Fibroblast of the aortic adventitia (primary cell): ENCODE data around the genes OR10G6, NRGN, HEPACAM and SLC37A2.

DNA sequence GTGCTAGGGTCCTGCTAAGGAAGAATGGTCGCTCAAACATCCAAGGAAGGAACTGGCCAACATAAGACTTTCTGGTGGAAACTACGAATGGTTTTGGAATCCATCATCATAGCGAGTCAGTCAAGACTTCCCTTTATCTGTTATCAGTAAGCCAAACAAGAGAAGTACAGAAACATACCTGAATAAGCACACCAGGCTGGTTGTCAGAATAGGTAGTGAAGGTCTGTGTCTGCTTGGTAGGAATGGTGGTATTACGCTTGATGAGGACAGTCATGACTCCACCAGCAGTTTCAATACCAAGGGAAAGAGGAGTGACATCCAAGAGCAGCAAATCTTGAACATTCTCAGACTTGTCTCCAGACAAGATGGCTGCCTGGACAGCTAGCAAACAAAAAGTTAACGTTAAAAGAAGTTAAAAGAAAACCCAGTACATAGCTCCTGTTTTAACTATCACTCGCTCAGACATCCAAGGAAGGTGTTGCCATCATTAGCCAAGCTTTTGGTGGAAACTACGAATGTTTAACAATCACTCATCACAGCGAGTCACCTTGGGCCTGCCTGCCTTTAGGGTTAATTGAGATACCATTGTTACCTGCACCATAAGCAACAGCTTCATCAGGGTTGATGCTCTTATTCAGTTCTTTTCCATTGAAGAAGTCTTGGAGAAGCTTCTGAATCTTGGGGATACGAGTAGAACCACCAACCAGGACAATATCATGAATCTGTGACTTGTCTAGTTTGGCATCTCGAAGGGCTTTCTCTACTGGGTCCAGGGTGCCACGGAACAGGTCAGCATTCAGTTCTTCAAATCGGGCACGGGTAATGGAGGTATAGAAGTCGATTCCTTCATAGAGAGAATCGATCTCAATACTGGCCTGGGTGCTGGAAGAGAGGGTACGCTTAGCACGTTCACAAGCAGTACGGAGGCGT, 2.8 kb downstream of the HSPA8 start:
- CAGE, long polyA plus RNA, result no peak

DNA sequence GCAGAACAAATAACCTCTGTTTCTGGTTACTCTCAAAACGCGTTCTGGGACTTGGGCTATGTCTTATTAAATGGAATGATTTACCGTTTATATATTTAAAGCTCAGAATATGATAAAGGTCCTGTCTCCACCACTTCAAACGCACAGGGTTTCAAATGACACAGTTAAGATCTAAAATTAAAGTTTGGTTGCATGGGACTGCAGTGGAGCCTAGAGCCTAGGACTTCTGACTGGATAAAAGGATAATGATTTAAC, 2.4 kb upstream of the HSPA8 start:
- CAGE, long polyA plus RNA, result no peak

- CAGE, long polyA plus RNA, result no peak
Observed at GRCh38 chr11:123195638-123196658, 900 bp upstream of the CLMP start.

- CAGE, long polyA plus RNA, result no peak
Observed at GRCh38 chr11:123206747-123207461, 11.9 kb upstream of the CLMP start.

GRCh38 chr11:123233225-123233813, 38.3 kb upstream of the CLMP start:
- CAGE, long polyA plus RNA, result no peak

DNA sequence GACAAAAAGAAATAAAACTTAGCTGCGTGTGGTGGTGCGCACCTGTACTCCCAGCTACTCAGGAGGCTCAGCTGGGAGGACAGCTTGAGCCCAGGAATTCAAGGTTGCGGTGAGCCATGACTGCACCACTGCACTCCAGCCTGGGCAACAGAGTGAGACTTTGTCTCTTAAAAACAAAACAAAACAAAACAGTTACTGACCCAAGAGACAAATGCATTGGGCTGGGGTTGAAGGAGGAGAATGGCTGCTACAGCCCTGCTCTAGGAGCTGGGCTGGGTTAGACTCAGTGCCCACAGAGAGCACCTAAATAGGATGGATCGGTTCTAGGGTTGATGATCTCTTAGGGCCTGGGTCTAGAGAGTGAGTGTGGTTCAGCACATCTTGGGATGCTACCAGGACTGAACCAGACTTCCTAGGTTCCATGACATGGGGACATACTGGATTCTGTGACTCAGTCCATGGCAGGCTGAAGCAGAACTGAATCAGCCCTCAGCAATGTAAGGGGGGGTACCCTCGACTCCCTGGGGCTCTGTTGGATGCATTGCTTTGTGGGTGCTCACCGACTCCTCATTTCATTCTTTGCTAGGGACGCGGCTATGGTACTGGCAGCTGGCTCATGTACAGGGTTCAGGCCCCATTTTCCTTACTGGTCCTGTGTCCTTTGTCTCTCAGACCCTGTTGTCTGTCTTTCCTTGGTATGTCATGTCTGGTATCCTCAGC, 883 bp upstream of the GRAMD1B start:
- CAGE, long polyA plus RNA, result no peak

DNA sequence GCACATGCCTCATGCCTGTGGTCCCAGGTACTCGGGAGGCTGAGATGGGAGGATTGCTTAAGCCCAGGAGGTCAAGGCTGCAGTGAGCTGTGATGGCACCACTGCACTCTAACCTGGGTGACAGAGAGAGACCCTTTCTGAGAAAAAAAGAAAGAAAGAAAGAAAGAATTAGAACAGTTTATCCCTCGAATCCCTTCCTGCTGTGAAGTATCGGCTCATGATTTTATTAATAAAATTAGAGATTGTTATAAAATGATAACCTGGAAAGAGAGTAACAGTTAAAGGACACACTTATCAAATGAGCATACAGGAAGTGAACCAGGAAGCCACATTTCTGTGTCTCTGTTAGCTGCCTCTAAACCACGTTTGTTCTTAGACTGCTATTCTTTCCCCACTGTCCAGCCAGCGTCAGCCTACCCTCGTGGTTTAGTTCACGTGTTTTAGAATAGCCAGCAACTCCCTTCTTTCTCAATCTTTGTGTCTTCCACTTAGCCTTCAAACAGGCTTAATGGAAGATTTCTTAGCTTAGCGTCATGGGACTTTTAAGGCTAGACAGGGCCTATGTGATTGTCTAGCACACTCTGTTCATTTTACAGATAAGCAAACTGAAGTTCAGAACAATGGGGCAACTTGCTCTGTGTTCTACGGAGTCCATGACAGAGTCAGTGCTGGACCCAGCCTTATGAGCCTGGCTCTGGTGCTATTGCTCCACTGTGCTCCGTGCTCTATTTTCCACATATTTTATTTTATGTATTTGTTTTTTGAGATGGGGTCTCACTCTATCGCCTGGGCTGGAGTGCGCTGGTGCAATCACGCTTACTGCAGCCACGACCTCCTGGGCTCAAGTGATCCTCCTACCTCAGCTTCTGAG, 27.1 kb downstream of the GRAMD1B start:
- CAGE, long polyA plus RNA, result no peak

- CAGE, long polyA plus RNA, result no peak
Observed at GRCh38 chr11:123544456-123545190, 109.8 kb downstream of the SCN3B start.

DNA sequence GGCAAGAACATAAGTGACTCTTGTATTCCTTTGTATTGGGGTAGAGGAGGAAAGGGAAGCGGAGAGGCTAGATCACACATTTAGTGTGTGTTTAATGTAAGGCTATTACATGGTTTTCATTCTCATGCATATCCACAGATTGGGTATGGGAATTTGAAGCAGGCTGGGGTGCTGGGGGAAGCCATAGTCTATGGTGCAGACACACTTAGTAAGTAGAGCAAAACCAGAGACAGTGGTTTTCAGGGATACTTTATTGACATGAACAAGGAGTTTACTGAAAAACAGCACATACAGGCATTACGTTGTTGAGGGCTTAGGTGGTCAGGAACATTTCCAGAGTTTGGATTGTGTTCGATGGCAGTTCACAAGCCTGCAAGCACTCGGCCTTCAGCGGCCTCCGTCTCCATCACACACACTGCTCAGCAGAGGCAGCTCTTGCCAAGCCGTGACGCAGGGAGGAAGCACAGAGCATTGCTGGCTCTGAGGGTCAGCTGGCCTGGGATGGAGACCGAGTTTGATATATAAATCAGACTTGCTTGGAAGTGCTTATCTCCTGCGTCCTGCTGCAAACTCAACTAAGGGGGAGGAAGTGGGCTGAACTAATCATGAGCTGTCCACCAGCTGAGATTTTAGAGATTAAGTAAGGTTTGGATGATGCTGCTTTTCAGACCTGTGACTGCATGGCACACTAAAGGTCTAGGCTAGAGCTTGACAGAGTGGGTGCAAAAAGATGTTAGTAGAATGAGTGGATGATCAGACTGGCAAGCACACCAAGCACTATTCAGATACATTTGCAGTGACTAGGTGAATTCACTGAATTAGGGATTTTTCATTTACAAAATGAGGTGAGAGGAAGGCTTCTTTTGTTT, 25.2 kb downstream of the SCN3B start:
- CAGE, long polyA plus RNA, result no peak

GRCh38 chr11:123994986-123995600, at the start of gene OR10G6:
OR10G6 (minus strand) TSS chr11:123995161.
- CAGE, long polyA plus RNA, result no peak

DNA sequence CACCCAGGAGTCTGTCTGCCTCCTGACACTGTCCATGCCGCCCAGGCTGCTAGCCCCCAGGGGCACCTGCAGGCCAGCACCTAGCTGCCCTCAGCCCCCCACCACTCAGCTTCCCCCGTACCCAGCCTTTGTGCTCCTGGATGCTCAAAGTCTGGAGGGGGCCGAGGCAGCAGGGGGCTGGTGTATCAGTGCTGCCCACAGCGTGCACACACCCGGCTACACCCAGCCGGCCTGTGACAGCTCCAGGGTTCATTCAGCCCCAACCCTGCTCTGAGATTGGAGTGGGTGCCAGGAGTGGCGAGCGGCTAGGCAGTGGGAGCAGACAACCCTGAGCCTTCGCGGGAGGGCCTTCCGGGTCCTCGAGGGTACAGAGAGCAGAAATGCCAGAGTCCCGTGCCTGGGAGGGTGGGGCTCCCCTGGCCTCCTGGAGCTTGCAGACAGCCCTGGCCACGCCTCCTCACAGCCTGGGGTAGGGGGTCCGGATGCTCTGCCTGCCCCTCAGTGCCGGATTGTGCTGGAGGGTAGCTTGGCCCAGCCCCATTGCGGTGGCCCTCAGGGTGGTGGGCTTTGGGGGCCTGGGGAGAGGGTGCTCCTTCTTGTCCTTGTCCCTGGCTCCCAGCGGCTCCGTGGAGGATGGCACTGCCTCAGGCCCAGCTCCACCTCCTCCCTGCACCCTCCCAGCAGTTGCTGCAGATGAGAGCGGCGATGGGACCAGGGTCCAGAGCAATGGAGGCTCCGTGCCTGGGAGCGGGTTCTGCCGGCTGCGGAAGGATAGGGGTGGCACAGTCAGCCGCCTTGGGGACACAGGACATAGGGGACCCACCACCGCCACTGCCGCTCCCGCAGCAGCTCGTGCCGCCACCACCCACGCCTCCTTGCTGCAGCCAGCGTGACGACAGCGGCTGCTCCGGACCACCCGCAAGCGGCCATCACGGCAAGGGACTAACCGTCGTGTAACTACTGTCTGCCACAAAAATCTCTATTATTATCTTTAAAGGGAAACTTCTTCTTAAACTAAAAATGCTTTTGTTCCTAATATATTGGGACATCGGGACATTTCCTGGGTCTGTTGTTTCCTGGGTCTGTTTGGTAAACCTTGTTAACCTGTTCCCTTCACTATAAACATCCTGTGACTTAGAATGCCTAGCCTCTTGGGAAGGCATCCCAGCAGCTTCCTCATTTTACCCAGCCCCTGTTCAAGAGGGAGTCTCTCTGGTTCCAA, 34.9 kb upstream of the OR10G7 start:
- CAGE, long polyA plus RNA, result no peak

GRCh38 chr11:124170057-124170808, 12.9 kb upstream of the OR10D3 start:
- CAGE, long polyA plus RNA, result no peak

DNA sequence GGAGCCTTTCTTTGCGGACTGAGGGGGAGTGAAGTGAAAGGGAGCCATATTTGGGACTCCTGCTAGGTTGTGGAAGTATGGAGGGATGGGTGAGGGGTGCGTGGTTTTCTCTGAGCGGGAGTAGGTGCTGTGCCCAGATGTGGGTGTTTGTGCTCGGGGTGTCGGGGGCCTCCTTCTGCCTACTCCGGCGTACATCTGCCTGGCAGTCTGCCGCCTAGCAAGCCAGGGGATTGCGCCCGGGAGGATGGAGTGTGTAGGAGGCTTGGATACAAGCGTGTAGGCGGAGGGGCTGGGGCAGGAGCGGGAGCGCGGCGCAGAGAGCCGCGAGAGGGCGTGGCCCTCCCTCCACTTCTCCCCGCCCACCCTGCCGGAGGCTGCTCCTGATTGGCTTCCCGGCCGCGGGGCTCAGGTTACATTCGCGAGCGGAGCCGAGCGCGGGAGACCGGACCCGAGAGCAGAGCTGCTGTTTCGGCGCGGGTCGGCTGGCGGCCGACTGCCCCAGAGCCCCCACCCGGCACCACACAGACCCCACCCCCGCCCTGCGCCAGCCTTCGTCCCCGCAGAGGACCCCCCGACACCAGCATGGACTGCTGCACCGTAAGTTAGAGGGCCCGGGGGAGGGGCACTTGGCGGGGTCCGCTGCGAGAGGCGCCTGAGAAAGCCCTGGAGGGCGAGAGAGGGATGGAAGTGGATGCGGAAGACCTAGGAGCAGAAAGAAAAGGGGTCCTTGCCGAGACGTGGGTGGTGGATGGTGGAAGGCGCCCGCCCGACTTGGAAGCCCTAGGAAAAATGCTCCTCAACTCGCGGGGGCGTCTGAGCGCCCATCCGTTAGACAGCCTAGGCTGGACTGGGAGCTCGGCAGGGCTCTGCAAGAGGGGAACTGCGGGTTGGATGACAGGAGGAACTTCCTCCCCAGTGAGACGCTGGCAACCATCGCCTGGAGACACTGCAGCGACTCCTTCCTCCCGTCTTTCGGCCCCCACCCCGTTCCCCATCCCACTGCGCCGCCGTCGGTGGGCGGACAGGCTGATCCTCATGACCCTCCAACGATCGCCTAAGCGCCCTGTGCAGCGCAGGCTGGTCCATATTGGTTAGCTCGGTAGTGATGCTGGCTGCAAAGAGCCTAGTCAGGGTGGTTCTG, at the start of gene NRGN:
TSS of gene NRGN (plus strand) at position 440 of the 1,141 bp plus-strand sequence.
- CAGE, long polyA plus RNA, result no peak

GRCh38 chr11:124745666-124746048, 5.9 kb downstream of the NRGN start:
- CAGE, long polyA plus RNA, result no peak

GRCh38 chr11:124761000-124761878, 851 bp downstream of the ESAM start:
- CAGE, long polyA plus RNA, result no peak

GRCh38 chr11:124790495-124791093, 9.6 kb downstream of the MSANTD2 start:
- CAGE, long polyA plus RNA, result no peak

DNA sequence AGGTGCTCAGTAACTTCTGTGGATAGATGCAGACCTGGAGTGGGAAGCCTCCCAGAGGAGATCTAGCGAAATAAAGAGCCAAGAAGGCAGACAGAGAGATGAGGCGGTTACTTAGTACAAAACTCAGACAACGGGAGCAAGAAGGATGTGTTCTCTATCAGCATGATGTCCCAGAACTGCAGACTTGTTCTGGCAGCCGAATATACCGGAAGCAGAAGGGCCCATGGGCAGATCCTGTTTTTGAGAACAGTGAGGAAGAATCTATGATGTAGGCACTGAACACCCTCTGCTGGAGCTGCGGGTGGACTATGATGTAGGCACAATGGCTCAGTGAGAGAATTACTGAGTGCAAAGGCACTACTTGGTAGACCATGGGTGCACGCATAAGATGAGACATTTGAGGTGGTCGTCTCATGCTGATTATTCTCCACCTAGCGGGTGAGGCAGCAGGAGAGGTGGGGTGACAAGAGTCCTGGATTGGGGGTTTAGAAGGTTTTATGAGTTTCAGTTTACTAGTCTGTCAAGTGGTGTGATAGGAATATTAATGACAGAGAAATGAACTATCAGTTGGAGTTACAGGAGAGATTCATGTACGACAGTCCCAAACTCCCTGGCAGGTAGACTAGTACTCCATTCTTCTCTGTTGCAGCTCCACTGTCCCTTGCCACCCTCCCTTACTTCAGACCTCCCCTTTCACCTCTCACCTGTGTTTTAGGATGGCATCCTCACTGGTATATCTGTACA, 4.5 kb downstream of the ROBO4 start:
- CAGE, long polyA plus RNA, result no peak

DNA sequence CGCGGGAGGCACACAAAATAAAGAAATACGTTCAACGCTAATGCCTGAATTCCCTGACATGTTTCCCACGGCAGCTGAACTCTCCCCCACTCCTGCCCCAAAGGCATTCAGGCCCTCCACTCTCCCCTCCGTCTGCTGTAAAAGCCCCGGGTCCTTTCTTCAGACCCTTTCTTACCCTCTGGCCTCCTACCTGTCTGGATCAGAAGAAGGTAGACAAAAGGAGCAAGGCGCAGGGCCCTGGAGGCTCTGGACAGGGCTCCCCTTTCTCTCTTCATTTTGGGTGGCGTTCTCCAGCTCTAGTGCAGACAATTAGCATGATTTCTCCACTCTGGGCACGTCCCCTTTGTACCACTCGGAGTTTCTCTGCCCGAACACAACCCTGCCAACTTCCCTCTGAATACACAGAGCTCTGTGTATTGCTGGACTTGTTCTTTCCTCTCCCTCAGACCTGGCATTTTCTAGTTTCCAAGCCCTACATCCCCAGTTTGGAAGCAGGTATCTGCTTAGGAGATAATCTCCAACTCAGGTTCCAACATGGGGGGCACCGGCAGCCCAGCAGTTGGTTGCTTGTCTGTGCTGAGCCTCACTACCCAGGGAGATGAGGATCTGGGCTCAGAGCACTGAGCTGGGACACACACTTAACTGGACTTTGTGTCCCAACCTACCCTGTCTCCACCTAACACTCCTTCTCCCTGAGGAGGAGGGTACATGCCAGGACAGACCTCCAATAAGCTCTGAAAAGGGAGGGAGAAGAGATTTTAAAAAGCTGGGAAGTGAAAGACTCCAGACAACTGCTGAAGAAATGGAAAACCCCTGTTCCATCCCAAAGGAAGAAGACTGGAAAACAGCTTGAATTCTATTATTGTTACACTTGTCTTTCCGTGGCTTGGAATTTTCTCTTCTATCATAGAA, at the start of gene HEPACAM:
TSS of gene HEPACAM (minus strand) at position 316 of the 912 bp plus-strand sequence.
- CAGE, long polyA plus RNA, result no peak

- CAGE, long polyA plus RNA, result no peak
Observed at GRCh38 chr11:125062470-125063521, at the start of gene SLC37A2. SLC37A2 (plus strand) TSS chr11:125063305.

GRCh38 chr11:125075763-125076244, 12.7 kb downstream of the SLC37A2 start:
- CAGE, long polyA plus RNA, result no peak